Lower leg skin (tissue), 2 donors: ENCODE results near the gene NR3C1.

DNA sequence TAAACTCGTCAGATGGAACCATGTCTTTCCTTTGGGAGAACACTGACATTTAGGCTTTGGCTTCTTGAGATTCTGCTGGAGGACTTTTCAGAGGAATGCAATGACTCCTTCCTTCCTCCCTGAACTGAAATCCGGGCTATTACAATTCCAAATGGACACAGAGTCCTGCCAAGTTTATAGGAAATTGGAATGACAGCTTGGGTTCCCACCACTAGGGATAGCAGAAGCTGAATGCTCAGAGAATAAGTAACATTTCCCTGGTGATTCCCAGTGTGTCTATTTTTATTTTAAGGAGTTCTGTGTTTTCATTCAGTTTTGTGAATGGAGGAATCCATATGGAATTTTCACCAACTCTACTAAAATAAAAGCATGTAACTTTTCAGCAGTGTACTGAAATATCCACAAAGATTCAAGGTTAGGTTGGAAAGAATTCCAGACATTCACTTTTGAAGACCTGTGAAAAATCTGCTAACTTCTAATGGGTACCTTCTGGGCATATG, 142.9 kb downstream of the FGF1 start:
- PRO-cap, result no peak
- RAMPAGE, long total RNA, 2 experiments, result no peak in any of the 2 experiments

- PRO-cap, result no peak
- RAMPAGE, long total RNA, 2 experiments, result no peak in any of the 2 experiments
Observed at GRCh38 chr5:142608006-142608503, 77.8 kb downstream of the FGF1 start.

DNA sequence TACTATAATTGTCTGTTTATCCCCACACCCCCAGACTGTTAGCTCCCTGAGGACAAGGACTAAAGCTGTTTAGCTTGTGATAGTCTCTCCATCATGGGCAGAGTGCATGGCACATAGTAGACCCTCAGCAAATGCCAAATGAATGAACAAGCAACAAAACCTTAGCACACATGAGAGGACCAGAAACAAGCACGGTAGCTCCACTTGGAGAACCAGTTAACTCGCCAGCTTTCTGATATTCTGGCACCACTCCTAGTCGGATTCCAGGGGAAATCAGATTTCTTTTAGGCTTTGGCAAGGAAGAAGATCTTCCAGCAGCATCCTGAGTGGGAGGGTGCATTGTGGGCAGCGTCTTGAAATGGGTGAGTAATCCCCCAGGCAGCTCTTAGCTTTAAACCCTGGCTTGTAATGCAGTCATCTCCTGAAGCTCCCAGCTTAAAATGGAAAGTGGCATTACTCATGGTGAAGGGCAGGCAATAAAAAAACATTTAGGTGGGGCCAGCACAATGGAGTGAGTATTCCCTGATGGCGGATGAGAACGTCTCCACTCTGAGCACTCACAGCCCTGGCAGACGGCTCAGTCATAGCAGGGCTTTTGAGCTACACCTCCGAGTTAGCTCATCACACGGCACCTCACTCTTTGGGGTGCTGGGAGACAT, 41.1 kb downstream of the FGF1 start:
- PRO-cap, result no peak
- RAMPAGE, long total RNA, 2 experiments, result no peak in any of the 2 experiments

DNA sequence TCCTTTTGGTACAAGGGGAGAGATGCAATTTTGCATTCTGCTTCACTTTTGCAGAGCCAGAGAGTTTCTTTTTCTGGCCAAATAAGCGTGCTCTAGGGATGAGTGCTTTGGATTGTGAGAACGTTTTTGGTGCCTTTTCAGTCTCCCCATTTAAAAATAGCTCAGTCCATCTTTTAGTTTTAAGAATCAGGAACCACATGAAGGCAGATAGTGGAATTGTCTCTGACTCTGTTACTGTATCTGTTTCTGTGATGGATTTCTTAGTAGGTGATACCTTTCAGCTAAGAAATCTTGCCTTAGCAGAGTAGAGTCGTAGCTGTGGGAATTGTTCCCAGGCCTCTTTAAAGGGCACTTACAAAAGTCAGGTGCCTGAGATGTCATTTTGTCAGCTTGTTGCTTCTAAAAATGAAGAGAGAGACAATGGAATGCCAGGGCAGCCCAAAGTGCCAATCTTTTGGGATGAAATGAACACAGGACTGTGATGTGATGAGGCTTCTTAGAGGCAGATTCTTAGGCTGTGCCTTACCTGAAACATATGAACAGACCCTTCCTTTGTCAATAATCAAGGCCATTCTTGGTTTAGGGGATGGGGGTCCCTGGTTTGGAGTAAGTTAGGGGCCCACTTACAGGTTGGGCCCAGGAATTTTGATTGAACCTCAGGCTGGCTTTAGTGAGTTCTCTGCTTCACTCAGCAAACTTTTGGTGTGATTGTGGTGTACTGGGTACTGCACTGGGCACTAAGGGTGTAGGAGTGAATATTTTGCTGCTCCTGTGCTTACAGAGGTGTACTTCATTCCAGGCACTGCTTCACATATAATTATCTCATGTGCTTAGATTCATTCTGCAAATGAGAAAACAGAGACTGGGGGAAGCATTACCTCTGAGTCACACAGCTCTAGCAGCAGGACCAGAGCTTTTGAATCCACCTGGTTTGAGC, 1.9 kb downstream of the ARHGAP26 start:
- PRO-cap, result no peak
- RAMPAGE, long total RNA, 2 experiments, result no peak in any of the 2 experiments

- PRO-cap, result no peak
- RAMPAGE, long total RNA, 2 experiments, result no peak in any of the 2 experiments
Observed at GRCh38 chr5:142783268-142784328, 13.4 kb downstream of the ARHGAP26 start.

- PRO-cap, result no peak
- RAMPAGE, long total RNA, 2 experiments, result no peak in any of the 2 experiments
Observed at GRCh38 chr5:142808467-142808947, 38.3 kb downstream of the ARHGAP26 start.

GRCh38 chr5:142816934-142817527, 46.9 kb downstream of the ARHGAP26 start:
- PRO-cap, result no peak
- RAMPAGE, long total RNA, 2 experiments, result no peak in any of the 2 experiments

DNA sequence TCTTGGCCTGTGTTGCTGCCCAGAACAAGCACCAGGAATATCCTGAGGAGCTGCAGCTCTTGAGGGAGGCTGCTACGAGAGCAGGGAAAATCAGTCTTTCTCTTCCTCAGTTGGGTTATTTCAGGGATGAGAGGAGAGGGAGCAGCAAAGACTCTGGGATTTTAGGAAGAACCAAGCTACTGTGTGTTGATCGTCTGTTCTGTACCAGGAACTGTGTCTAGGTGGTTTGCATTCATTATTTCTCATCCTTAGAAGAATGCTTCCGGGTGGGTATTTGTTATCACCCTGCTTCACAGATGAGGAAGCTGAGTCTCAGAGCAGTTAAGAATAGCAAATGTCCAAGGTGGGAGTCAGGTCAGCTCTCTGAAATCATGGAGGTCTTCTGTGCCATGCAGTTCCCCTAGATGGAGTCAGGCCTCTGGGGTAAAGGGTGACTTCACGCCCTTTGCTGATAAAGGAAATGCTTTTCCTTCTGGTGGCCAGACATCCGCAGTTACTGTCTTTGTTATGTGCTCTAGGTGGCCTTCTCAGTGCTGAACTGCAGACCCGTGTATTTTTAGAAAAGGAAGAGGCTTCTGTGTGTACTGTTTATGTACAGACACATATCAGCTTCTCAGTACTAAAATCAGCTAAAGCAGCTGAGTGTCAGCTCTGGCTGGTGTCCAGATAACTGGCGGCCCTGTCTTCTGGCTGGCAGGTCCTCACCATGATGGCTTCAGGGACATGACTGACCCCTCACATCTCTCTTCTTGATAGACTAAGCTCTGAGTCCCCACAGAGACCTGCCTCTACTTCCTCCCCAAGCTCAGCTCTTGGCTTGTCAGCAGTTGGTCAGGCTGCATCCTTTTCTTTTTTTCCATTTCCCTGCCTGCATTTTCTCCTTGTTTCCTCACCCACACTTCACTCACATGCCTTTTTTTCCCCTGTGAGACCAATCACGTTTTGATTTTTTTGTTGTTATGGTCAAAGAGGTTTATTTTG, 75.2 kb downstream of the ARHGAP26 start:
- PRO-cap, result no peak
- RAMPAGE, long total RNA, 2 experiments, result no peak in any of the 2 experiments

- PRO-cap, result no peak
- RAMPAGE, long total RNA, 2 experiments, result no peak in any of the 2 experiments
Observed at GRCh38 chr5:142912372-142912916, 142.3 kb downstream of the ARHGAP26 start.

DNA sequence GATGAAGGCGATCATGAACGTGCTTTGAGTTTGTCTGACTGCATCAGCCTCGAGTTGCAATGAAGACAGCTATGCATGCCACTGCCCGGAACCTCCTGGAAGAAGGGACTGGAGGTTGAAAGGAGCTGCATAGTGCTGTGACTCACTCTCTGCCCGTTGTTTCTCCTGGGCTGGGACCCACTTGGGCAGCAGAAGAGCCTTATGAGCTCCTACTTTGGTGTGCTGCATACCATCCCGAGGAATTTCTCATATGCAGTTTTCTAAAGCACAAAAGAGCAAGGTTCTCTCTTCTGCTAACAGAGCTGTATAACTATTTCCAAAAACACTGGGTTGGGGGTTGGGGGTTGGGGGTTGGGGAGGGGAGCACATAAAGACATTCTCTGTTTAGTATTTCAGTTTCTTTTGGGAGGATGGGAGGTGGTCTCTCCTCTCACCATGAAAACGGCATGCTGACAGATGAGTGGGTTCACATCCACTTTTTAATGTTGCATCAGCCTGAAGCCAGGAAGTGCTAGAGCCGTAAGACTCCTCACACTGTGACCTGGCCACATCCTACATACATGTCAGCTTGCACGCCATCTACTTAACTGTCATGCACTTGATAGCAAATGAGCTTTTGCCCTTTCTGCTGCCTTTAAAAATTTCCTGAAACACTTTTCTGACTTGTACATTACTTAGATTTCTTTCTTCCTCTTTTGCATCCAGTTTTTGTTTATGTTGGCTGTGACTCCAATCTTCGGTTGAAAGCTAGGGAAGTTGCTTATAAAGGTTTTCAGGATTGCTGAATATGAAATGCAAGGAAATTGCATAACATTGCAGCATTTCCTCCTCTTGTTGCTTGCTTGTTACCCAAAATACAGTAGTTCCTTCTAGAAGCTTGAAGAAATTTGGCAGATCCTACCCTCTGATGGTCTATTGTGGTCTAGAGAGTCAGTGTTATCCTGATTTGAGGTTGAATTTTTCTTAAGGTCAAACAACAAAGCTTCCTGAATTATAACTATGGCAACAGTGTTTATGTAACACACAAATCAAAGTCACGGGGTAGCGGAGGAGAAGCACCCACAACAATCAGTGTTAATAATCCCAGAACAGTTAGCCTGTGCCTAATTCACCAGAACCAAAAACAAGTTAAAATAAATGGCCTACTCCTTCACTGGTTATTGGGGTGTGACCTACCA, 232.3 kb downstream of the ARHGAP26 start:
- PRO-cap, result no peak
- RAMPAGE, long total RNA, 2 experiments, result no peak in any of the 2 experiments

DNA sequence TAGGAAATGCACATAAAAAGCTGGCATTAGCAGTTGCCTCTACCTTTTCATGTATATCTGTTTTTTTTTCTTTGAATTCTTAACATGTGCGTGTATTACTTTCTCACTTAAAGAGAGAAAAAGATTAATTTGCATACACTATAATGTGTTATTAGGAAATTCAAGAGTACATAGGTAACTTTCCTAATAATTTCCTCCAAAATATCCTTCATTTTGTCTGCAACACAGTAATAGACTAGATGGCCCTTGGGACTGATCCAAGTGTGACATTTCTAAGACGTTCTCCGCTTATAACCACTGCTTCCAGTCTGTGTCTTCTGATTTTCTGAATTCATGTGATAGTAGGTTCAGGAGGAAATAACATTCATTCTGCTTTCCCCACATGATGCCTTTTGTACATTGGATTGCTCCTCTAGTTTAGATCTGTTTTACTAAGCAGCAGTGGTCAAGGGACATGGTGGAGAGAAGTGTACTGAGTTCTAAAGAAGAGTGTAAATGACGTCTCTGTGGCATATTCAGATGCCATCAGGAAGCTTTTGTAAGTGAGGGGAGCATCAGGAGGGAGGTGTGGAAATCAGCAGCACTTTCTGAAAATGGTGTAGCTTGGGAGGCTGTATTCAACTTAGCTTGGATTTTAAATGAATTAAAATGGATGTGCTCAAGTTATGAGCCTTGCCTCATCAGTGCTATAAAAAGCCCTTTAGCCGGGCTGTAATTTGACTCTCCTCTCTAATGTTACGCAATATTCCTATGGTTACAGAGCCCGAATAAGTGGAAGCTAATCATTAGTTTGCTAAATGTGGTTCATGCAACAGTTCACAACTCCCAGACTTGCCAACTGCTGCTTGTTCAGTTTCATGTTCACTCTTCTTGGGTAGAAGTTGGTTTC, 281.1 kb downstream of the ARHGAP26 start:
- PRO-cap, result no peak
- RAMPAGE, long total RNA, 2 experiments, result no peak in any of the 2 experiments

DNA sequence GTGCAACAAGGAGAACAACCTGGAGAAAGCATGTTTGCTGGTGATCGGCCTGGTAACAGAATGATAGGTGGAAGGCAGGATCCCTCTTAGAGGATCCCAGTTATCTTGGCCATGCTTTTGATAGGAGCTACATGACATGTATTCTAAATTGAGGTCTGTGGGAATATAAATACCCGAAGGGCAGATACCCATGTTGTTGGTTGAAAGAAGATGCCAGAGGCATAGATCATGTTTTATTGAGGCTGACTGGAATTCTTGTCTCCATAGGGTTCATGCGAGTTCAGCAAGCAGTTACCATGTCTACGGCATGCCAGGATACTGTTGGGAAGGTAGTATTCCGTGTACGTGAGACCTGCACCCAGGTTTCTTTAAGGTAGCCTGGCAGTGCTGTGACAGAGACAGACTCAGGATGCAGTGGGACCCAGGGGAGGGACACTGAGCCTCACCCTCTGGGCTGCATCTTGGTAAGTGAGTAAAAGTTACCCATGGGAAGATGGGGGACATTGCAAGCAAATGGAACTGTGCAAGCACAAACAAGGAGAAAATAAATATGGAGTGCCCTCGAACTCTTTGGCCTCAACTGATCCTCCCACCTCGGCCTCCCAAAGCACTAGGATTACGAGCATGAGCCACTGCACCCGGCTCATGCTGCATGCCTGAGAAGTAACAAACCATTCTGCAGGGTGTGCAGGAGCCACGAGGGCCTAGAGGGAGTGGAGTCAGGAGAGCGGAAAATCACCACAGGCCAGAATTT, 230.6 kb downstream of the NR3C1 start:
- PRO-cap, result no peak
- RAMPAGE, long total RNA, 2 experiments, result no peak in any of the 2 experiments

GRCh38 chr5:143313918-143314540, 89.5 kb downstream of the NR3C1 start:
- PRO-cap, result no peak
- RAMPAGE, long total RNA, 2 experiments, result no peak in any of the 2 experiments

DNA sequence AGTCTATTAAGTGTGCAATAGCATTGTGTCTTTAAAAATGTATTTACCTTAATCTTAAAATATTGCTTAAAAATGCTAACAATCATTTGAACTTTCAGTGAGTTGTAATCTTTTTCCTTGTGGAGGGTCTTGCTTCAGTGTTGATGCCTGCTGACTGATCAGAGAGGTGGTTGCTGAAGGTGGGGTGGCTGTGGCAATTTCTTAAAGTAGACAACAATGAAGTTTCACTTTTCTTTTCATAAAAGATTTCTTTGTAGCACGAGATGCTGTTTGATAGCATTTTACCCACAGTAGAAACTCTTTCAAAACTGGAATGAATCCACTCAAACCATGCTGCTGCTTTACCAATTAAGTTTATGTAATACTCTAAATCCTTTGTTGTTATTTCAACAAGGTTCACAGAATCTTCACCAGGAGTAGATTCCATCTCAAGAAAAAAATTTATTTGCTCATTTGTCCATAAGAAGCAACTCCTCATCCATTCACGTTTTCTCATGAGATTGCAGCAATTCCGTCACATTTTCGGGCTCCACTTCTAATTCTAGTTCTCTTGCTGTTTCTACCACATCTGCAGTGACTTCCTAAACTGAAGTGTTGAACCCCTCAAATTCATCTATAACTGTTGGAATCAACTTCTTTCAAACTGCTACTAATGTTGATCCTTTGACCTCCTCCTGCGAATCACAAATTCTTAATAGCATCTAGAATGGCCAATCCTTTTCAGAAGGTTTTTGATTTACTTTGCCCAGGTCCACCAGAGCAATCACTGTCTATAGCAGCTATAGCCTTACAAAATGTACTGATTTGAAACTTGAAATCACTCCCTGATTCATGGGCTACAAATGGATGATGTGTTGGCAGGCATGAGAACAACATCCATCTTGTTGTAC, 50.6 kb downstream of the NR3C1 start:
- PRO-cap, result no peak
- RAMPAGE, long total RNA, 2 experiments, result no peak in any of the 2 experiments

DNA sequence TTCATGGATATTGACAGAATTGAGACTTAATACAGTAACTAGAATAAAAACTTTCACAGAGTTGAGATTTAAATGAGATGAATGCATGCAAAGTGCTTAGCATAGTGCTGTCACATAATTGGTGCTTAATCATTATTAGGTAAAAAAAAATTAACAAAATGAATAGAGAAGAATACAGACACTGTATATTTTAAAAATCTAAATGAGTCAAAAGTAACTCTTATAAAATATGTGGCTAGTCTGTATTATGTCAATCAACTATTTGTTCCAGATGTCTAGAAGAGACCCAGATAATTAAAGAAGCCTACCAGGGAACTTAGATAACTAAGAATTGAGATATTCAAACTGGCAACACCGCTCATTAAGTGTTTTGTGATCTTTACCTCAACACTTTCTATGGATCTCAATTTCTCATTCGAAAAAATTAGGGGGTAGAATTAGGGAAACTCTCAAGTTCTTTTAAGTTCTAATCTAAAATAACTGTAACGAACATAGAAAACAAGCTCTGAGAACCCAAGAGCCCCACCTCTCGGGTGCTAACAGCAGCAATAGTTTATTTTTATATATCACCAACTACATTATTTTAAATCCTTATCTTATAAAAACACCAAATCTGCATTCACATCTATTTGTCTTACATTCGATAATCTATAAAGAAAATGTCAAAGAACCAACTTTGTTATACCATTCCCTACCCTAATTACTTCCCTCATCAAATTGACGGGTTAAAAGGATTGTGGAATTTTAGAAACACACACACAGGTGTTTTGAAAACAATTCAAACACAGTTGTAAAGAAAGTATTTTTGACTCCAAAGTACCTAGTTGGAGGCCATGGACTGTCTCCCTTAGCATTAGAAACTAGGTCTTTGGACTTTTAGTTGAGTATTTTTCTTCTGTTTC, 10.6 kb downstream of the NR3C1 start:
- PRO-cap, result no peak
- RAMPAGE, long total RNA, 2 experiments, result no peak in any of the 2 experiments

DNA sequence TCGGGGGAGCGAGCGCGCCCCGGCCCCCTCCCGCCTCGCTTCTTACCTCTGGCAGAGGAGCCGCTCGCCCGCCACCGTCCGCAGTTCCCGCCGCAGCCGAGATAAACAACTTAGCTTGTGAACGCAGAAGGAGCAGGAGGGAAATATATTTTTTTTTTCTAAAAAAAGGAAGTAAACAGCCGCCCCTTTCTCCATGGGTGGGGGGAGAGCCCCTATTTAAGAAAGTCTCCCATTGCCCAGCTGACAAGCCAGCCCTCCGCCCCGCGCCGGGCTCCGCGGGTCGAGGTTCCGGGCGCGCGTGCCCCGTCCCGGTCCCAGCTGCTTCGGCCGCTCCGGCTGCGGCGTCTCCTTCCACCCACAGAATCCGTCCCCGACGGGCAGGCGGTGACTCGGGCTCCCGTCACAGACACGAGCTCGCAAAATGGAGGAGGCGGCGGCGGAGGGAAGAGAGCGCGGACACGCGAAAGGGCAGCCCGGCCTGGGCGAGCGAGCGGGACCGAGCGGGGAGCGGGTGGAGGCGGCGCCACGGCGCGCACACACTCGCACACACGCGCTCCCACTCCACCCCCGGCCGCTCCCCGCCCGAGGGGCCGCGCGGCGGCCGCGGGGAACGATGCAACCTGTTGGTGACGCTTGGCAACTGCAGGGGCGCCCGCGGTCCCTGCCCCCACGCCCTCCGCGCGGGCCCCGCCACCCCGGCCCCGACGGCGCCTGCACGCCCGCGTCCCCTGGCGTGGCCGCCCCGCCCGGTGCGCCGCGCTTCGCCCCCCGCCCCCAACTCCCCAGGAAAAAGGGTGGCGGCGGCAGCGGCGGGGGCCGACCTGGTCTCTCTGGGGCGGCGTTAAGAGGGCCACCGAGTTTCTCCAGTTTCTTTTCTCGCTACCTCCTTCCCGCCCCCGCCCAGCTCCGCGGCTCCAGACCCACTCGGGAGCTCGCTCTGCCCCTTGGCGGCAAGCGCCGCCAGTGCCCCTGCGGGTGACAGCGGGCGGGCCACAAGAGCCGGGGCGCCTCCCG, at the start of gene NR3C1:
Gene NR3C1 (minus strand): TSS at position 522 of the 1,014 bp plus-strand sequence.
- PRO-cap, result bidirectional peak, plus-strand start at position 246 of the sequence, minus-strand start at position 103 of the sequence; bidirectional peak, plus-strand start at position 785 of the sequence, minus-strand start at position 522 of the sequence
- RAMPAGE, long total RNA, 2 experiments, result no peak in any of the 2 experiments

- PRO-cap, result no peak
- RAMPAGE, long total RNA, 2 experiments, result no peak in any of the 2 experiments
Observed at GRCh38 chr5:143659756-143660115, 152.2 kb upstream of the HMHB1 start.

GRCh38 chr5:144204888-144205723, 34.4 kb downstream of the KCTD16 start:
- PRO-cap, result no peak
- RAMPAGE, long total RNA, 2 experiments, result no peak in any of the 2 experiments

- PRO-cap, result no peak
- RAMPAGE, long total RNA, 2 experiments, result no peak in any of the 2 experiments
Observed at GRCh38 chr5:145646047-145647063, 188.8 kb downstream of the PRELID2 start.

- PRO-cap, result unidirectional peak, minus-strand start at chr5:145939349
- RAMPAGE, long total RNA, 2 experiments, result no peak in any of the 2 experiments
Observed at GRCh38 chr5:145939254-145940060, 3.1 kb downstream of the SH3RF2 start.